Stomach (tissue), 7 donors: ENCODE measurements around the genes UBQLNL, OR52H1, OR52N5, OR52E5, OR52W1, C11orf42, APBB1, RRP8, TAF10, RBMXL2 and SYT9.

GRCh38 chr11:5031412-5031650, 15.0 kb upstream of the OR52J3 start:
- PRO-cap: no peak
- RAMPAGE, long total RNA, 5 experiments: no peak in any of the 5 experiments

DNA sequence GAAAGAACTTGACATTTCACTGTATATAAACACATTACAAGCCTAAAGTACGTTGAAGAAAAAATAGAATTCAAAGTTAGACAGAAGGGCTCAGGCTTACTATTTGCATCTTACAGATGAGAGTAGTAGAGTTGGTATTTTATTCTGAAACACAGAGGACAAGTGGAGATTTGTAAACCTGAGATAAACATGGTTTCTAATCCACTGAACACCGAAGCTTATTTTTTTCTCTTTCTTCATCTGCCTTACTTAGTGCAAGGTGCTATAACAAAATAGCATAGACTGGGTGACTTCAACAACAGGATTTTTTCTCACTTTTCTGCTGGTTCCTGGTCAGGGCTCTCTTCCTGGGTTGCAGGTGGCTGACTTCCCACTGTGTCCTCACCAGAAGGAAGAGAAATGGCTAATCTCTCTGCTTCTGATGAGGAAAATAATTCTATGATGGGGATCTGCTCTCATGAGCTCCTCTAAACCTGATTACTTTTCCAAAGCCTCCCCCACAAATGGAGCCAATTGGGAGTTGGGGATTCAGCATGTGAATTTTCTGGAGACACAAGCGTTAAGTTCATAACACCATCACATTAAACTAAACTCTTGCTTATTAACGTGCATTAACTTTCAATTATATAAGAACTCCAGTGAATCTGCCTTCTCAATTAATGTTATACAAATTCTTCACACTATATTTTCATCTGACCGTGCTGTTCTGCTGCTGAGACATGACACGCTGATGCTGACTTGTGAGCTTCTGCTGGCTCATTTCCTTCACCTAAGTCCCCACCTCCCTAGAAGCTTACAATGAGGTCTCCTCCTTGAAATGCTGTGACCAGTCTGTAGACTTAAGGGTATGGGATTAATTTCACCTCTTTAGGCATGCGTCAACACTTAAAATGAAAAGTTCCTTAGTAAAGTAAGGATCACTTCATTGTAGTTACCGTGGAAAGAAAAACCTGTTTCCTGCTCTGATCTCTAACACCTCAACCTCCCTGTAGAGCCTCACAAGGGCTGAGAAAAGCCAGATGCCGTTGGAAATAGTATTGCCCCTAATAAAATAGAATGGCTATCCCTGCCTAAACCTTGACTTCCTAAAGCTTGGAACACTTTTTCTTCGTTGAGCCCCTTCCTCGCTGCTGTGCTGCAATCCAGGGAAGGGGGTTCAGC, 2.4 kb upstream of the HBG1 start:
- PRO-cap: no peak
- RAMPAGE, long total RNA, 5 experiments: no peak in any of the 5 experiments
- RRBS: no CpG with 5 or more reads among the region's 11 CpGs

DNA sequence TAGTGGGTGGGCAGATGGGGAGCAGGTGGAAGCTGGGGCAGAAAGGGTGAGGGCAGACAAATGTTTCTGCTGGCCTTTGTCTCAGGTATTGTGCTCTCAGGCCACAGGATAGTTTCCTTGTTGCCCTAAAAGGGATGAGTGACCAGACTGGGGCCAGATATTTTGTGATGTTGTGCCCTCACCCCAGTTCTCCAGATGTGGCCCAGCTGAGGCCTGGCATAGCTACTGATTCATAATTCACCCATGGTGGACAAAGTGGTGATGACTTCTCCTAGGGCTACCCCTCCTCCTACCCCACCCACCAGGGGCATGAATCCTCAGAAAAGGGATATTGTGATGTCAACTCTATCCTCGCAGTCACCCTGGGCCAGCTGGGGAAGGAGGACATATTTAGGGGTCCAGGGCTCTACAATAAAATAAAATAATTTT, at the start of gene UBQLNL:
Gene UBQLNL, minus strand, starts transcription at position 252 of the 429 bp plus-strand sequence.
- PRO-cap: no peak
- RAMPAGE, long total RNA, 5 experiments: no peak in any of the 5 experiments
- RRBS: no CpG with 5 or more reads among the region's 1 CpG

- PRO-cap: no peak
- RAMPAGE, long total RNA, 5 experiments: no peak in any of the 5 experiments
- RRBS: no CpG with 5 or more reads among the region's 1 CpG
Observed at GRCh38 chr11:5548396-5548694, at the start of gene OR52H1. TSS of gene OR52H1 (minus strand) at chr11:5548540.

DNA sequence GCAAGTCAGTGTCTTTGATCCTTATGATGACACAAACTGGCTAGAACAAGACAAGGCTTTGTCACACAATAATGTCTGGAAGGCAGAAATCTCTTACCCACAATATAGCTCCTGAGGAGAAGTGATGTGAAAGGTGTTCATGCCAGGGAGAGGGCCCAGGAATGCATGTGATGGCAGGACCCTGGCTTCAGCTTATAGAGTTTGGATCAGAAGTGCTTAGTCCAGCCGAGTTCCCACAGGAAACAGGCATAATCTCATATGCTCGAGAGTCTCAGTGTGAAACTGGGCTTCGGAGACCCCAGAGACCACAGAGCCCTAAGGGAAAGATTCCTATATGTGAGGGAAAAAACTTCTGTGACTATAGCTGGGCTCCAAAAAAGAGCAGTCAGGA, at the start of gene OR52N5:
Gene OR52N5, minus strand, starts transcription at position 158 of the 391 bp plus-strand sequence.
- PRO-cap: no peak
- RAMPAGE, long total RNA, 5 experiments: no peak in any of the 5 experiments
- RRBS: no CpG with 5 or more reads among the region's 3 CpGs

- PRO-cap: no peak
- RAMPAGE, long total RNA, 5 experiments: no peak in any of the 5 experiments
- RRBS: no CpG with 5 or more reads among the region's 3 CpGs
Observed at GRCh38 chr11:5892909-5893330, at the start of gene OR52E5. TSS of gene OR52E5 (plus strand) at chr11:5893208.

DNA sequence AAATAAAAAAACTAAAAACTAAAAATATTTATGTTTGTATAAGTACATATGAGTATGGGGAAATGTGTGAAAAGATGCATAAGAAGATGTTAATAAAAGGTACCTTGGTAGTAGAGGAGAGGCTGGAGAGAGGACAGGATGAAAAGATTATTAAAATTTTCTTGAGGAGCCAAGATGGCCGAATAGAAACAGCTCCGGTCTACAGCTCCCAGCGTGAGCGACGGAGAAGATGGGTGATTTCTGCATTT, 13.9 kb upstream of the OR52W1 start:
- PRO-cap: no peak
- RAMPAGE, long total RNA, 5 experiments: no peak in any of the 5 experiments
- RRBS: no CpG with 5 or more reads among the region's 5 CpGs

DNA sequence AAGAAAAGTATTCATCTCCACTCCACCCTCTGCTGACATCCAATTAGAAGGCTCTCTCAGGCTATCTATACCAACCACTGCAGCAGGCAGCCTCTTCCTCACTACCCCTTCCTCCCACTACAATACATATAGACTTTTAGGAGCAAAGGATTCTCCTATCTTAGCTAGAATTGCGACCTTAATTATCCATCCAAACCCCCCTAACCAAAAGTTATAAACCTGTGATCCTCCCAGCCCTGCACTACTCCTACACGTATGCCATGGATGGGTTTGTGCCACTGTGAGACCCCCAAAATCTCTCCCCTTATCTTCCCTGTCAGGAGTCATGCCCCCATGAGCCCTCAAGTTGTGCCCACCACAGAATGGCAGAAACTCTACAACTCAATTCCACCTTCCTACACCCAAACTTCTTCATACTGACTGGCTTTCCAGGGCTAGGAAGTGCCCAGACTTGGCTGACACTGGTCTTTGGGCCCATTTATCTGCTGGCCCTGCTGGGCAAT, at the start of gene OR52W1:
Gene OR52W1, plus strand, starts transcription at position 363 of the 503 bp plus-strand sequence.
- PRO-cap: no peak
- RAMPAGE, long total RNA, 5 experiments: no peak in any of the 5 experiments
- RRBS: no CpG with 5 or more reads among the region's 2 CpGs

- PRO-cap: no peak
- RAMPAGE, long total RNA, 5 experiments: no peak in any of the 5 experiments
Observed at GRCh38 chr11:6205443-6205655, at the start of gene C11orf42. TSS of gene C11orf42 (plus strand) at chr11:6205557.

GRCh38 chr11:6320104-6320348, 275 bp downstream of the CAVIN3 start:
- PRO-cap: no peak
- RAMPAGE, long total RNA, 5 experiments: no peak in any of the 5 experiments
- RRBS: no CpG with 5 or more reads among the region's 28 CpGs

GRCh38 chr11:6320349-6320427, 113 bp downstream of the CAVIN3 start:
- PRO-cap: no peak
- RAMPAGE, long total RNA, 5 experiments: start-site peak on the minus strand in 1 of 5 experiments, at chr11:6320358-6320408 at its widest, 6 reads per replicate
- RRBS: no CpG with 5 or more reads among the region's 6 CpGs

- PRO-cap: no peak
- RAMPAGE, long total RNA, 5 experiments: no peak in any of the 5 experiments
- RRBS: no CpG with 5 or more reads among the region's 8 CpGs
Observed at GRCh38 chr11:6388028-6388461, 2.2 kb upstream of the SMPD1 start.

- PRO-cap: no peak
- RAMPAGE, long total RNA, 5 experiments: no peak in any of the 5 experiments
- RRBS: no CpG with 5 or more reads among the region's 13 CpGs
Observed at GRCh38 chr11:6405228-6405820, 13.6 kb downstream of the APBB1 start.

DNA sequence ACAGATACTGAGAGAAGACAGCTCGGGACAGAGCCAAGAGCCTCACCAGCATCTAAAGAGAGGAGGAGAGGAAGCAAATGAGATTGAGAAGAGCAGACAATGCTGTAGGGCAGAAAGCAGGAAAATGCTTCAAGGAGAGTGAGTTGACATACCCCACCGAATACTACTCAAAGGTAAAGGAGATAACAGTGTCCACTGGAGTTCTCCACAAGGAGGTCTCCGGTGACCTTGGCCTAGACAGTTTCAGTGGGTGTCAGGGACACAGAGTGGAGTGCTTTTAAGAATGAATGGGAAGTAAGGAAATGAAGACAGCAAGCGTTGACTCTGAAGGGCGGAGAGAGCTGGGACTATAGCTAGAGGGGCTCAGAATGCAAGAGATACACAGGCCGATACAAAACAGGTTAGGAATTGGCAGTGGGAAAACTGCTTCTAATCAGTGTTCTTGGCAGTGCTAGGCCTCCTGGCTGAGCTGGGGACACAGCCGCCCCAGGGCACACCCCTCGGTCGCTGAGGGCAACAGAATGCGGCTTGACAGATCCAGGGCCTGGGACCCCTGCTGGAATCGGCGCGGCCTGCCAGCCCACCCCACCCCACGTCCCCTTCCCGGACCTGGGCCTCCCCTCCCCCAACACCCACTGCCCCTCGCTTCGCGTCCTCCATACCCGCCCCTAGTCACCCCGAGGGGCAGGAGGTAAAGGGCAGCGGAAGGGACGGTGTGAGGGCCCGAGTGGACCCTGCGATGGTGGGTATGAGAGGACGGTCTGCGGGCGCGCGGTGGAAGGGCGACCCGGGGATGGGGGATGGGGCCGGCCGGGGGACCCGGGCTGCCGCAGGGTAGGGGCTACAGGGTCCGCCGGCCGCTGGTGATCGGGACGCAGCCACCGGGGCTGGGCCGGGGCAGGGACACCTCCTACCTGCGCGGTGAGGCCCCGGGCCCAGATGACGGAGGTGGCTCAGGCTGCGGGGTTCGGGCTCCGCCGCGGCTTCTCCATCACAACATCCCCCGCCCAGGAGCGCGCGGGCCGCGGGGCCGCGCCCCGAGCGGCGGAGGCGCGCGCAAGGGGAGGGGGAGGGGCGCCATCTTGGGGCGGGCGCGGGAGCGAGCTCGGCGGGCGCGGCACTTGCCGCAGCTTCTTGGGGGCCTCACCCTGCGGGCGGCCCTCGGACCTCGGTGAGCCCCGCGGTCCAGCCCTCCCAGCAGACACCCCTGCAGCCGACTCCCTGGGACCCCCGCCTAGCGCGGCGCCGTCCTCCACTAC, at the start of gene APBB1:
Gene APBB1, minus strand, starts transcription at position 1,024 of the 1,259 bp plus-strand sequence.
- PRO-cap: bidirectional peak, plus-strand start at position 1,120 of the sequence, minus-strand start at position 1,009 of the sequence
- RAMPAGE, long total RNA, 5 experiments: start-site peak on the minus strand in 4 of 5 experiments, centred at positions 1,008 to 1,016 of the sequence, 46 to 138 reads per replicate
- RRBS: 0% methylated on average over 2 of the region's 87 CpGs

DNA sequence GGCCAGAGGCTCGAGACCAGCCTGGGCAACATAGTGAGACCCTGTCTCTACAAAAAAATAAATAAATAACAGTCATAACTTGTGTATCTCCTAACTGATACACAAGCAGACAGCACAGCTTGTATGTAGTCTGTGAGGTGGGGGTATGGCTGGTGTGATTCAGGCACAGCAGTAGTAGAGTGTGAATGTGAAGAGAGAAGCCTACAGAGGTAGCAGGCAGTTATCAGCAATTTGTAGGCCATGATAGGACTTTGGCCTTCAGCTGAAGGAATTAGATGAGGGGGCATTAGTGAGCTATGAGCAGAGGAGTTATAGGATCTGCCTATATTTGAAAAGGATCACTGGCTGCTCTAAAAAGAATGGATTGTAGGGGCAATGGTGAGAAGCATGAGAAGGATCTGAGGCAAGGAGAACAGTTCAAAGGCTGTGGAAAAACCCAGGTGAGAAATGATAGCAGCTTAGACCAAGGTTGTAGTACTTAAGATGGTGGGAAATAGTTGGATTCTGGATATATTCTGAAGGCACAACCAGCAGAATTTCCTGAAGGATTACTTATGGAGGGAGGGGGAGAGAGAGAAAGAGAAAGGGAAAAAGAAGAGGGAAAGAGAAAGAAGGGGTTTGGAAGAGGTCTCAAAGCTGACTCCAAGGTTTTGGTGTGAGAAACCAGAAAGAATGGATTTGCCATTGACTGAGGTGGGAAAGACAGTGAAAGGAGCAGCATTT, 1.3 kb upstream of the DNHD1 start:
- PRO-cap: no peak
- RAMPAGE, long total RNA, 5 experiments: start-site peak on the plus strand in 1 of 5 experiments, centred at position 275 of the sequence, 10 reads per replicate
- RRBS: no CpG with 5 or more reads among the region's 1 CpG

- PRO-cap: unidirectional peak, plus-strand start at chr11:6603405; bidirectional peak, plus-strand start at chr11:6603774, minus-strand start at chr11:6603666
- RAMPAGE, long total RNA, 5 experiments: start-site peak on the plus strand in 5 of 5 experiments, at chr11:6603742-6603867 at its widest, 508 to 1,727 reads per replicate; start-site peak on the minus strand in 4 of 5 experiments, at chr11:6603456-6603649 at its widest, 5 to 838 reads per replicate
- RRBS: under 1% methylated on average over 18 of the region's 71 CpGs
Observed at GRCh38 chr11:6602954-6603943, at the start of gene RRP8. TSS of gene RRP8 (minus strand) at chr11:6603616.

DNA sequence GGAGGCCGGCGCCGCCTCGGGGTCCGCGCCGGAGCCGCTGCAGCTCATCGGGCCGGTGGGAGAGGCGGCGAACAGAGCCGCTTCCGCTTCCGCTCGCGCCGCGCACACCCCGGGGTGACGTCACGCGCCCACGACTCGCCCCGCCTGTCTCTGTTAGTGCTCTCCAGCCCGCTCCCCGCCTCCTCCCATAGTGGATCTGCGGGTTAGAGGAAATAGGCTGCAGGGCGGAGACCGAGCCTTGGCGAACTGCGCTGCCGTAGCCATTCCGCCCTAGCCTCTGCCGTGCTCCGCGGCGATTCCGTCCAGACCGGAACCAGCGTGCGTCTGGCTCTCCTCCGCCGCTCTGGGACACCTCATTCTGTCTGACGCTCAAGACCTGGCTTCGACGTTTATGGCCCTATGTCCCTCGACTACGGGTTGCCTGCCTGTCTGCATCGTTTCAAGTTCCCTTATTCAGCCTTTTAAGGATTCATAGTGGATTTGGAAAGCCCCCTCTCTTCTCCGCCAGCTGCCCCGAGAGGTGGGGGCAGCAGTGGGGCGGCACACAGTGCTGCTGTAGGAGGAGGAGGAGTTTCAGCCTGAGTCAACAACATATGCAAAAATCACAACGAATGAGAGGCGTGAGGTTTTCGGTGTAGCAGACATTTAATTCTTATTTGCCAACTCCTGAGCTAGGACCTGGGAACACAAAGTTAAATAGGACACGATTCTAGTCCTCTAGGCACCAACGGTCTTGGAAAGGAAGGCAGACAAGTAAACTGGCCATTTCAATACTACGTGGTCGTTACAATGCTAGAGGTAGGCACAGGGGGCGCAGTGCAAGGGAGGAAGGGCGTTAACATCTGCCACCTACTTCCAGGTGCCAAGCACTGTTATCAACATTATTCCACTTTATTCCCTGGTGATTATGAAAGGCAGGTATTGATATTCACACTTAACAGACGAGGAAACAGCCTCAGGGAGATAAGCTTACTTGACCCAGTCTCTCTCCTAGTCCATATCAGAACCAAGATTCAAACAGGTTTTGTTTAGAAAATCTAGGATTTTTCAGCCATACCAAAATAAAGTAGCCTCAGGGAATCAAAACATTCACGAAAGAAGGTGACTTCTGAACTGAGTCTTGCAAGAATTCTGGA, at the start of gene TAF10:
Gene TAF10, minus strand, starts transcription at position 75 of the 1,136 bp plus-strand sequence.
- PRO-cap: bidirectional peak, plus-strand start at position 190 of the sequence, minus-strand start at position 73 of the sequence; bidirectional peak, plus-strand start at position 704 of the sequence, minus-strand start at position 534 of the sequence; unidirectional peak, plus-strand start at position 937 of the sequence
- RAMPAGE, long total RNA, 5 experiments: start-site peak on the minus strand in 2 of 5 experiments, centred at positions 540 to 955 of the sequence, 14 to 30 reads per replicate
- RRBS: under 1% methylated on average over 11 of the region's 65 CpGs

DNA sequence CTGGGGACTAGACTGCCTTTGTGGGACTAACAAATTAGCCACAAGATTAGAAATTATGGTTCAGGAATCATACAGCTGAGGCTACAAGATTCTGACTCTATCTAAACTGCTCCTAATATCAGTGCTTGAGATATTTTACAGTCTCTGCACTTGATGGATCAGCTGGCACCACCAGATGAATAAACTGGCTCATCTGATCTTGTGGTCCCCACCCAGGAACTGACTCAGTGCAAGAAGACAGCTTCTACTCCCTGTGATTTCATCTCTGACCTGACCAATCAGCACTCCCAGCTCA, 10.7 kb upstream of the MRPL17 start:
- PRO-cap: no peak
- RAMPAGE, long total RNA, 5 experiments: no peak in any of the 5 experiments

DNA sequence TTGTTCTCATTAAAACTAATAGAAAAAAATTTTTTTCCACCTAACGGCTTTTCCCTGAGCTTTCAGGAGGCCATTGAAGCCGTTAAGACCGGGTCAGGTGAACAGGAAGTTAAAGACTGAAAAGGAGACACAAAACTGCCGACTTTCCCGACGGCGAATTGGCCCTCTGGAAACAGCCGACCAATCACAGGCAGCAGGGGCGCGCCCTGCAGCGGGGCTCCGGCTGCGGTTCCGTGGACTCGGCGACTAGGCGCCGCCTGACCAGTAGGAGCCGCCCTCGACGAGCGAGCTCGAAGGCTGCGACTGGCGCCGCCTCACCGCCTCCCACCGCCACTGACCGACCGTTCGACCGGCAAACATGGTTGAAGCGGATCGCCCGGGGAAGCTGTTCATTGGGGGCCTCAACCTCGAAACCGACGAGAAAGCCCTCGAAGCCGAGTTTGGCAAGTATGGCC, at the start of gene RBMXL2:
Gene RBMXL2, plus strand, starts transcription at position 236 of the 455 bp plus-strand sequence.
- PRO-cap: no peak
- RAMPAGE, long total RNA, 5 experiments: no peak in any of the 5 experiments
- RRBS: 78% methylated on average over 5 of the region's 40 CpGs

- PRO-cap: no peak
- RAMPAGE, long total RNA, 5 experiments: no peak in any of the 5 experiments
- RRBS: 8% methylated on average over 43 of the region's 62 CpGs
Observed at GRCh38 chr11:7251744-7252312, at the start of gene SYT9. TSS of gene SYT9 (plus strand) at chr11:7251904.